Karpas-422 (cell line): ENCODE measurements around a stretch of chr18.

GRCh38 chr18:14999345-14999985, 251.5 kb downstream of the ANKRD30B start:
- PRO-cap = no peak
- RAMPAGE, long total RNA = no peak

- PRO-cap = no peak
- RAMPAGE, long total RNA = no peak
Measured at GRCh38 chr18:21008017-21008464, 103.6 kb downstream of the ROCK1 start.

GRCh38 chr18:21439202-21439854, 161.2 kb downstream of the ESCO1 start:
- PRO-cap = no peak
- RAMPAGE, long total RNA = no peak

- PRO-cap = bidirectional peak, plus-strand start at chr18:21599971, minus-strand start at chr18:21599729
- RAMPAGE, long total RNA = no peak
Measured at GRCh38 chr18:21599407-21599901, 1.1 kb downstream of the ESCO1 start.

GRCh38 chr18:21768456-21769040, 28.0 kb downstream of the MIB1 start:
- PRO-cap = no peak
- RAMPAGE, long total RNA = no peak

DNA sequence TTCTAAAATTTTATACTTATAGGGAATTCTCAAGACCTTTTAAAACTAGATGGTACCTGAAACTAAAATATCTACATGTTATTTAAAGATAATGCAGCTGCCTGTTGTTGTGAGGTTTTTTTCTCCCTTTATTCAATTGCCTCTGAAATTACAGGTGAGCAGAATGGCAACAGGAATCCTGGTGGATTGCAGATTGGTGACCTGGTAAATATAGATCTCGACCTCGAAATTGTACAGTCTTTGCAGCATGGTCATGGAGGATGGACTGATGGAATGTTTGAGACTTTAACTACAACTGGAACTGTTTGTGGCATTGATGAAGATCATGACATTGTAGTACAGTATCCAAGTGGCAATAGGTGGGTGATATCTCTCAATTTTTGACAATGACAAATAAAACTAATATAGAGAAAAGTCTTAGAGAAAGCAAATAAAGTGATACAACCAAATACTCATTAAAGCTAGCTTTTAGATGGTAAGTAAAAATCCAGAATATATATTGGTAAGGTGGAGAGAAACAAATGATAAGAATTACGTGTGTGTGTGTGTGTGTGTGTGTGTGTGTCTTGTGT, 38.8 kb downstream of the MIB1 start:
- PRO-cap = no peak
- RAMPAGE, long total RNA = no peak

- PRO-cap = no peak
- RAMPAGE, long total RNA = no peak
Measured at GRCh38 chr18:21848981-21849482, 108.4 kb downstream of the MIB1 start.

- PRO-cap = no peak
- RAMPAGE, long total RNA = no peak
Measured at GRCh38 chr18:21867567-21868666, 127.3 kb downstream of the MIB1 start.

DNA sequence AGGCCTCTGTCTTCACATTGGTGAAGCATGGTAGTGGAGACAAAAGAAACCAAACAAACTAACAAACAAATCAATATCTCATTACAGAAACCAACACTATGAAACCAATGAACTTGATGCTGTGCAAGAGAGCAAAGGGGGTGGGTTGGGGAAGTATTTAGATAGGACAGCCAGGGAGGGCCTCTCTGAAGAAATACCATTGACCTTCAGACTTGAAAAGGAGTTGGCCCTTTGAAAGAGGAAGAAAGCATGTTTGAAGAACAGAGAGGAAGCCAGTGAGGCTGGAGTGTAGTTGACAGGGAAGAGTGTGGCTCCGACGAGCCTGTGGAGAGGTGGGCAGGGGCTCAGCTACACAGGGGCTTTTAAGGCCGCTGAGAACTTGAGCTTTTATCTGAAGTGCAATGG, 151.0 kb upstream of the GATA6 start:
- PRO-cap = no peak
- RAMPAGE, long total RNA = no peak

DNA sequence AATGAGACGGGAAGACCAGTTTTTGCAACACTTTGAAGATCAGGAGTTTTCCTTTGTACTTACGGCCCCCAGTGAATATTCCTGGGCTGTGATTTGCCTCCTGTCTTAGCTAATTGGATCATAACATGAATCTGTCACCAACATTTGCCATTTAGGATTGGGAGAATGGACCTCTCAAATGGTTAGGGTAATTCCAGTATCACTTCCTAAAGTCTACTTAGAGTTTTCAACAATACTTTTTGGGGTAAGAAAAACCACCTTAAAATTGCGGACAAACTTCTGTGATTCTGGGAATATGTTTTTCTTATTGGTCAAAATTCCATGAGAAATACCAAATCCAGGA, 136.7 kb upstream of the GATA6 start:
- PRO-cap = no peak
- RAMPAGE, long total RNA = no peak

GRCh38 chr18:22044957-22045800, 124.2 kb upstream of the GATA6 start:
- PRO-cap = no peak
- RAMPAGE, long total RNA = no peak

GRCh38 chr18:22060626-22061015, 108.8 kb upstream of the GATA6 start:
- PRO-cap = no peak
- RAMPAGE, long total RNA = no peak

DNA sequence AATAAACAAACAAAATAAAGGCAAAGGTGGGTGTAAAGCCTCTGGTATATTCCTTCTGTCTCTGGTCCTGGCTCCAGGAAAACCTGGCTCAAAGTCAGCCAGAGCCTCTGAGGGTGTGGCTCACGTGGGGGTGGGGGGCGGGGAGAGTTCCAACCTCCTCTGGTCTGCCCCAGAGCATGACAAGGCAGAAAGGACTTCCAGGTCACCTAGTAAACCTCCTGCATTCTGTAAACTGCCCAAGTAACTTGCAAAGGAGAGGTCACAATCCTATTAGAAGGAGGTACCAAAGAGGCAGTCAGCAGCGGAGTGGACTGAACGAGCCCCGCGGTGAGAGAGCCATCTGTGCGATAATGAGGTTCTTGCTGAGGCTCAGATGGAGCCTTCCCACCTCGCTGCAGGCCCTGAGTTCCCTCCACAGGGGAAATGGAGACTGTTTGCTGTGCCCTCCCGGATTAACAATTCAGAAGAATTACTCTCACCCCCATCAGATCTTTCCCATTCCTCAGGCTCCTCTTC, 58.9 kb upstream of the GATA6 start:
- PRO-cap = no peak
- RAMPAGE, long total RNA = no peak

- PRO-cap = no peak
- RAMPAGE, long total RNA = no peak
Measured at GRCh38 chr18:22165032-22166040, 4.1 kb upstream of the GATA6 start.

DNA sequence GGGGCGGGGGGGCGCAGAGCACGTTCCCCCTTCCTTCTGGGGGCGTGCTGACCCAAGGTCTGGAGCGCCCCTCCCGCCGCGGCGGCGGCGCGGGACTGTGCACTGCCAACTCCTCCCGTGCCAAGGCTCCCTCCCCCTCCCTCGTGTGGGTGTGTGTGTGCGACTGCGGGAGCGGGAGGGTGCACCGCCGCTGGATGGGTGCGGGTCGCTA, 513 bp upstream of the GATA6 start:
- PRO-cap = no peak
- RAMPAGE, long total RNA = no peak

GRCh38 chr18:22172098-22173176, 3.0 kb downstream of the GATA6 start:
- PRO-cap = no peak
- RAMPAGE, long total RNA = no peak

DNA sequence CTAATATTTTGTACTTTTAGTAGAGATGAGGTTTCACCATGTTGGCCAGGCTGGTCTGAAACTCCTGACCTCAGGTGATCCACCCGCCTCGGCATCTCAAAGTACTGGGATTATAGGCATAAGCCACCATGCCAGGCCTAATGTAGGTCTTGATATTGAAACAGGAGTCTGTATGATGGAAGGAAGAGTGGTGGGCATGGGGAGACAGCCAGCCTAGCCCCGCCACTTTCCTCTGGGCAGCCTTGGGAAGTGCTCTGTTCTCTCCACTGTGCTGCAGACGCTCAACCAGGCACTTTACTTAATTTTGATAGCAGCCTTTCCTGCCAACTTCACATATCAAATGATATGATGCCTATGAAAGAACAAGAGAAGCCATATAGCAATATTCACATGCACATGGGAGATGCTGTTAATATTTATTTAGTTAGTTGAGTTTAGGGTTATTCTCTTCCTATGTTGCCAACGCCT, 99.1 kb downstream of the GATA6 start:
- PRO-cap = no peak
- RAMPAGE, long total RNA = no peak

DNA sequence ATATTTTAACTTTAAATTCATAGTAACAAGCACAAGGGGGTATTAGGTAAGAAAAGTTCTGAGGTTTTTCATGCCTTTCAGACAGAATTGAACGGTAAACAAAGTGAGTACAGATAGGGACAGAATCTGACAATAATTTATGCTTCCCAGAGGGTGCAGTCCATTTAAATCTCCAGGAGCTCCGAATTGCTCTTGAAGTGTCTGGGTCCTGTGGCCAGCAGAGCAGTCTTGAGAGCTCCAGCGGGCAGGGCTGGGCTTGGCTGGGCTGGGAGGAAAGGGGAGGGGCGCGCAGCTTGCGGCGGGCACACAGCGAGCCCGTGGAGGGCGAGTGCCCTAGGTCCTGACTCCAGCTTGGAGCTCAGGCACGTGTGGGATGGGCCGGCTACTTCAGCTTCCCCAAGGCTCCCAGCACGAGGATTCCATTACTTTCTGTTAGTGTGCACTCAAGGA, 93.7 kb downstream of the CTAGE1 start:
- PRO-cap = no peak
- RAMPAGE, long total RNA = no peak

- PRO-cap = no peak
- RAMPAGE, long total RNA = no peak
Measured at GRCh38 chr18:22342672-22343135, 75.0 kb downstream of the CTAGE1 start.

- PRO-cap = no peak
- RAMPAGE, long total RNA = no peak
Measured at GRCh38 chr18:22345199-22346178, 72.2 kb downstream of the CTAGE1 start.